ENCODE measurements around a stretch of chr2.

GRCh38 chr2:10128489-10129366 is 6.2 kb downstream of the RRM2 start:
- PRO-cap = no peak

- PRO-cap = no peak
These were observed 3.6 kb downstream of the HPCAL1 start for GRCh38 chr2:10306271-10306807.

DNA sequence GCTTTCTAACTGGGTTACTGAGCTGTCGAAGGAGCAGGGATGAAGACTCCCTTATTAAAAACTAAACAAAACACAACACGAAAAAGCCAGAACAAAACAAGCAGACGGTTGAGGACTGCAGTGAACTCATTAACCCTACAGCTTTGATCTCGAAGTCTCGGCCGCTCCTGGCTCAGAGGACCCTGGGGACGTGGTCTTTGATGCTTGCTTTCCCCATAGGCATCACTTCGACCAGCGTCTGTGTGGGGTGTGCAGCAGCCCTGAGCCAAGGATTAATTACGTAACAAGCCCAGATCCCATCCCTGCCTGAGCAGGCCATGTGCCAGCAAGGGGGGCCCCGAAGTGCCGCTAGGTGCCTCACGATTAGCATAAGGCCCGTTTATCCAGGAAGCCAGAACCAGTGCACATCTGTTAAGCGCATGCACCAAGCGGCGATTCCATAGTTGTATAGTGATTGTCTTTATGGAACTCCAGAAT is 41.4 kb downstream of the HPCAL1 start:
- PRO-cap = no peak

GRCh38 chr2:10371446-10372581 is 69.1 kb downstream of the HPCAL1 start:
- PRO-cap = no peak

- PRO-cap = no peak
These were observed 55.4 kb downstream of the ODC1 start for GRCh38 chr2:10392508-10393360.

DNA sequence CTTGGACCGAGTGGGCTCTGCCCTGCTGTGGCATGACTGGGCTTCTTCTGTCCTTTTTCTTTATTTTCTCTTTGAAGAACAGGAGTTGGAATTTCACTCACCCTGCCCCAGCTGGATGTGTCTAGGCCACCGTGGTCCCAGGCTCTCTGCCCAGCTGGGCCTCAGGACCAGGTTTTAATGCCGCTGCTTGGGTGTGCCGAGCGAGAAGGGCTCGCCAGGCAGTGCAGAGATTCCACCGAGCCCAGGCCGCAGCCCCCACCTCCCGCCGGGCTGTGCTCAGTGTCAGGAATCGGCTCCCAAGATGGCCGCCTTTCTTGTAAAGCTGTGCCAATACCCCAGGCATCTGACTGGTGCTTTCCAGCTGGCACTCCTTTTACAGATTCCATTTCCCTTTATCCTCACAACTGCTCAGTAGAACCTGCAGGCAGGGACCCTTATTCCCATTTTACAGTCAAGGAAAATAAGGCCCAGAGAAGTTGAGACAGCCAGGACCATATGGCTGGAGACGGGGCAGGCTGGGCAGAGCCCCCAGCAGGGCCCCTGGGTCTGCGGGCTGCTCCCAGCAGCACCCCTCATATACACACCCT is 43.4 kb downstream of the ODC1 start:
- PRO-cap = no peak

- PRO-cap = bidirectional peak, plus-strand start at chr2:10432728, minus-strand start at chr2:10432545
These were observed 15.7 kb downstream of the ODC1 start for GRCh38 chr2:10432186-10433061.

GRCh38 chr2:10499211-10499711 is 51.1 kb upstream of the ODC1 start:
- PRO-cap = no peak

DNA sequence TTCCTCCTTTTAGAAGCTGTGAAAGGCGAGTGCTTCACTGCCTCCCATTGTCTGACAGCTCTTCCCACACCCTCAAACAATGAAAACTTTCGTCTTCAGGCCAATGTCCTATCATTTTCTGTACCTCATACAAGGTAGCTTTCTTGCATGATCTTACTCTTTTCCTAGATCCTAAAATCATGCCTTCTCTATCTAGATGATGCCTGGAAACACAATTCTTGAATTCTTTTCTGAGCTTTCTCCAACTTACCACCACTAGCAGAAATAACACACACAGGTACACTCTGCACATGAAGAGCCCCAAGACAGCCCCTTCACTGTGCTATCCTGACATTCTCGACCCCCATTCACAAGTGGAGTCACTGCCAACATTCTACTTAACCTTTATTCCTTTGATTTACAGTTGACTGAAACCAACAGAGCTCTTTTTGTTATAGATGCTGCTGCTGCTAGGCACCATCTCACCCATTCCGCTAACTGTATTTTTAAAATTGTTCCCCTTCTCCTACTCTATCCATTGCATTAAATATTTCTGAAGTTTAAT is 61.7 kb downstream of the NOL10 start:
- PRO-cap = no peak

DNA sequence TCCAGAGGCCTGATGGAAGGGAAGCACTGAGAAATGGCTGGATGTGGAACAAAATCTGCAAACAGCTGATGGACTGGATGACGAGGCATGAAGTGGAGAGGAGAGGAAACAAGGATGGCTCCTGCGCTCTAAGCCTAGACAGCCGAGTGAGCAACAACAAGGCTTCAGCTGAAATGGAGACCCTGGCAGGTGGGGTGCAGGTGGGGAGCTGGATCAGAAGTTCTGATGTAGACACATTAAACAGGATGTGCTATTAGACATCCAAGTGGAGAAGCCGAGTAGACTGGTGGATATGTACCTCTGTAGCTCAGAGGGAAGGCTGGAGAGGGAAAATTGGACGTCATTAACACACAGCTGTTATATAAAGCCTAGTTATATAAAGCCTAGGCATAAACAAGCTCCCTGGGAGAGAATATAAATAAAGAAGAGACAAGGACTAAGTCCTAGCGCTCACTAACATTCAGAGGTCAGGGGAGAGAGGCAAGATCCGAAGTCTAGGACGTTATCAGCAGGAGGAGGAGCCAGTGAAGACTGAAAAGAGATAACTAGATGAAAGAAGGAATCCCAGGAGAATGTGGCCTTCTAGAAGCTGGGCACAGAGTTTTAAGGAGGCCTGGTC is 55.4 kb downstream of the NOL10 start:
- PRO-cap = no peak

DNA sequence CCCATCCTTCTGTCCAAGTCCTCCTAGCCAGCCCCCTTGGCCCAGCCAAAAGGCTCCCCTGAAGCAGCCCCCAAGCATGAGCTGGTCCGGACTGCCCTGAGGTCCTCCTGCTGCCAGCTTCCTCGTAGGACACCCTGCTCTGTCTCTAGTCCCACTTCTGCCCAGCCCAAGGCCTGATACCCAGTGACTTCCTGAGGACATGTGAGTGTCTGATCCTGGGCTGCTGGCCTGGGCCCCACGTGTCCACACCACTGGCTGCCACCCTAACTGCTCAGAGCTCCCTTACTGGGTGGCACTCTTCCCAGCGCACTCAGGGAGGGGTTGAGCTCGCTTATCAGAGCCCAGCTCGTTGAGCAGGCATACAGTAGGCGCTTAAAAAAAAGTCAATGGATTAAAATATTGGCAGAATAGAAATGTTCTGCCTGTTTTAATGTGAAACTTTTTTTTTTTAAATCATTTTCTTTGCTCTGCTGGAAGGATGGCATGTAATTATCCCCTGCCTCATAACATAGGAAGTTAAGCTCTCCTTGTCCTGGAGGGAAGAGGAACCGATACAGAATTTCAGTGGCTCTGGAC is 34.5 kb upstream of the PDIA6 start:
- PRO-cap = no peak

GRCh38 chr2:10868799-10869387 is 42.8 kb upstream of the KCNF1 start:
- PRO-cap = no peak

DNA sequence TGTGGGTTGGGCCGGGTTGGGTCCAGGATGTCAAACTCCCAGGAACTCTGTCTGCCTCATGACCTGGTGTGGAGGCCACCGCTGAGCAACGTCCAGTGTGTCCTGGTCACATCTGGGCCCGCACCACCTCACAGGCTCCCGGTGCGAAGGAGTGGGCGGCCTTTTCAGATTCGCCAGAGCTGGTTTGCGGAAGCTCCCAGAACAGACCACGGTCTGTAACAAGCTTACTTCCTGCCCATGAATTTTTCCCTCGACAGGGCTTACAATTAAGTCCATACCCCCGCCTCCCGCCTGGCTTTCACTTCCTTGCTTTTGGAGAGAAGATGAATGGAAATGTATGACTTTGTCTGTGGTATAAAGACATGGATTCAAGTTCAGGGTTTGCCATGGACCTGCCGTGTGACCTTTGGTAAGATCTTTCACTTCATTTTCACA is 31.2 kb upstream of the KCNF1 start:
- PRO-cap = no peak

GRCh38 chr2:11155776-11156167 is 505 bp downstream of the SLC66A3 start:
- PRO-cap = no peak

GRCh38 chr2:11347963-11348845 is 3.8 kb upstream of the ROCK2 start:
- PRO-cap = no peak

GRCh38 chr2:11368040-11368780 is 23.8 kb upstream of the ROCK2 start:
- PRO-cap = no peak

DNA sequence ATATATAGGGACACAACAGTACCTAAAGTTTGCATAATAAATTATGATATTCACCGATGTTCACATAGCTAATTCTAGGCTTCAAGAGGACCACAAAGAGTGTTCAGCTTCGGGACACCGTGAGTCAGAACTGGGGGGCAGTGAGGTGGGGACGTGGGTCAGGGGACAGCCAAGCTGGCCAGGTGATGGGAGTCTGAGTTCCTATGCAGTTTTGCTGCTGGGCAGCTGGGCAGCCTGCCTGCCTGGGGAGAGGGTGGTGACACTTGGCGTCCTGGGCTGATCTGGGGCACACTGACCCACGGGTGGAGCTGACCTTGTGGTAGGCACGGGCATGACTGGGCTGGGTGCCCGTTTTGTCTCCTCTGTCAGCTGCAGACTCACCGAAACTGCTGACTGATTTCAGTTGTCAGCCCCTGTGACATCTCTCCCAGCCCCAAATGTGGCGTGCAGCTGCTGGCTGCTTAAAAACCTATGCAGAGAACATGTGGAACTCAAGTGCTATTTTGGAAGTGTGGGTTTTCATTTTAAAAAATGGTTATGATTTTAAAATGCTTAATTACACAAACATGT is 32.6 kb upstream of the E2F6 start:
- PRO-cap = no peak

DNA sequence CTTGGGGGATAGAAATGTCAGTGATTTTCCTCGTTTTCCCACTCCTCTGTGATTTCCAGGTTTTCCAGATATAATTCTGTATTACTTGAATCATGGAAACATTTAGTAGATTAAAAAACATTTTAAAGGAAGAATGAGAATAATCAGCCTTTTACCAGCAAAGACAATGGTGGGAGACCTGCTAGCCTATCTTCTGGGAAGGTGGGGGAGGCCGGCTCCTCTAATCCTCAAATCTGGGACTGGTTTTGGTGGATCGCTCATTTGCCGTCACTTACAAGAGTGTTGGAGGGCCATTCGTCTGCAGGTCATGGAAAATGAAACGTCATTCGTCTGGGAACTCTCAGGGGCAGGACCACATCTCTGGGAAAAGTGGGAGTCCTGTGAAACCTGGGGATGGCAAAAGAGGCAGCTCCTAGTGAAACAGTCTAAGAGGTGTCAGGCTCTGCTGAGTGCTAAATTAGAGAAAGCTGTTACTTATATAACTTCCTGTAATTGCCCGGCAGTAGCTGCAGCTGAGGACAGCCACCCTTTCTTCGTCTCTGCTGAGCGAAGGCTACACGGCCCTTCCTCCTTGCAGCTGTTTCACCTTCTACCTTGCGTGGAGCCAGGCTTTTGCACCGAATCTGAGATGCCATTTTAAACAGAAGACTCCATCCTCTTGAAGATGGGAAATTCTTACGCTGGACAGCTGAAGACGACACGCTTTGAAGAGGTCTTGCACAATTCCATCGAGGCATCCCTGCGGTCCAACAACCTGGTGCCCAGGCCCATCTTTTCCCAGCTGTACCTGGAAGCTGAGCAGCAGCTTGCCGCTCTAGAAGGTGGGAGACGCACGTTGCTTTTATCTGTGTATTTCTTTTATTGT is 22.3 kb downstream of the GREB1 start:
- PRO-cap = no peak

DNA sequence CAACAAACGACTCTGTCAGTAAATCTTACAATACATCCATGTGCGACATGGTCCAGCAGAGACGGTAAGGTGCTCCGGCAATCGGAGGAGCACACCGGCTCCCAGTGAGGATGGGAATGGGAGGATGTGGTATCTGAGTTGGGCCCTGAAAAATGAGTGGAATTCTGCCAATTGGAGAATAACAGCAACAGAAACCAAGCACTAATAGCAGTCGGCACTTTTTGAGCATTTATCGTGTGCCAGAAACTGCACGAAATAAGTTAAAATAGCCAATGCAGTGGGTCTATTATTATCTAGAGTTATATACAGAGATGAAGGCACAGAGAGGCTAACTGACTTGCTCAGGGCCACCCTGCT is 35.5 kb downstream of the GREB1 start:
- PRO-cap = no peak

DNA sequence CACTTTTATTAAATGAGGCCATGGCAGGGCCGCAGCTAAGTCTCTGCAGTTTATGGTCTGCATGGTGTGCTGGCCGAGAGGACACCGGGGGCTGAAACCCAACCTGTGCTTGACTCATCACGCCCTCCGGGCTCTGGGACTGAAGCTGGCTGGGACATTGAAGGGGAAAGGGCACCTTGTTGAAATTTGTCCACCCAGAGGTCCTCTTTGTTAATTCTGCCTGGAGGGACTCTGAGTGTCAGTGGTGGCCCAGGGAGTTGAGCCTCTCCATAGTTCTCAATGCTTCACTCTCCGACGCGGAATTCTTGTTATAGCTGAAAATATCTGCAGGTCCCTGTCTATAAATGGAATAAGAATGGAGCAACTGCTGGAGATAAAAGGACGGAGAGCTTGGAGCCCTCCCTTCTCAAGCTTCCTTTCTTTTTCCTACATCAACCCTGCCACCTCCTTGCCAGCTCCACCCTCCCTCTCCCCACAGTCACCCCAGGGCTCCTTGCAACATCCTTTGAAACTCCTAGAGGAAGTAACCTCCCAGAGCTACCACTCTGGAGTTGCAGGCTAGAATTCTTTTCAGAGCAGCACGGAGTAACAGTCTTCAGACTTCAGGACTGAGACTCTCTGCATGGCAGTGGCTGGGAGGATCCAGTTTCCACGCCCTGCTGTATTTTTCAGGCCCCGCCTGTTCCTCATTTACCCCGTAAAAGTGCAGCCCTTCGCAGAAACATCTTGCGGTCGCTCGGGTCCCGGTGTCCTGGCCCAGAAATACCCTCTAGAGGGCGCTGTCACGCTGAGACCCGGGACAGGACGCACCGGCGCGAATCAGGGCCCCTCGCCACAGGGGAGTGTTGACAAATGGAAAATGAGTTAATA is 18.1 kb upstream of the NTSR2 start:
- PRO-cap = no peak